ENCODE measurements around the genes TRIM47 and UBALD2.

GRCh38 chr17:75641279-75641852 is 4.7 kb upstream of the SMIM6 start:
- PRO-cap = no peak
- RAMPAGE, long total RNA, 2 experiments = no peak in any of the 2 experiments

DNA sequence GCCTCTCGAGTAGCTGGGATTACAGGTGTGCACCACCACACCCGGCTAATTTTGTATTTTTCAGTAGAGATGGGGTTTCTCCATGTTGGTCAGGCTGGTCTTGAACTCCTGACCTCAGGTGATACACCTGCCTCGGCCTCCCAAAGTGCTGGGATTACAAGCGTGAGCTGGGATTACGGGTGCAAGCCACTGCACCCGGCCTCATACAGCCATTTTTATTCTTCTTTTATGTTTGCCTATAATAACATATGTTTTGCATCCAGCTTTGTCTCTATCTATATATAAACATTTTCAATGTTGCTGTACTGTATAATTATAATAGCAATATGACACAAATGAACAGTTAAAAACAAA is 15.1 kb downstream of the SAP30BP start:
- PRO-cap = no peak
- RAMPAGE, long total RNA, 2 experiments = no peak in any of the 2 experiments

DNA sequence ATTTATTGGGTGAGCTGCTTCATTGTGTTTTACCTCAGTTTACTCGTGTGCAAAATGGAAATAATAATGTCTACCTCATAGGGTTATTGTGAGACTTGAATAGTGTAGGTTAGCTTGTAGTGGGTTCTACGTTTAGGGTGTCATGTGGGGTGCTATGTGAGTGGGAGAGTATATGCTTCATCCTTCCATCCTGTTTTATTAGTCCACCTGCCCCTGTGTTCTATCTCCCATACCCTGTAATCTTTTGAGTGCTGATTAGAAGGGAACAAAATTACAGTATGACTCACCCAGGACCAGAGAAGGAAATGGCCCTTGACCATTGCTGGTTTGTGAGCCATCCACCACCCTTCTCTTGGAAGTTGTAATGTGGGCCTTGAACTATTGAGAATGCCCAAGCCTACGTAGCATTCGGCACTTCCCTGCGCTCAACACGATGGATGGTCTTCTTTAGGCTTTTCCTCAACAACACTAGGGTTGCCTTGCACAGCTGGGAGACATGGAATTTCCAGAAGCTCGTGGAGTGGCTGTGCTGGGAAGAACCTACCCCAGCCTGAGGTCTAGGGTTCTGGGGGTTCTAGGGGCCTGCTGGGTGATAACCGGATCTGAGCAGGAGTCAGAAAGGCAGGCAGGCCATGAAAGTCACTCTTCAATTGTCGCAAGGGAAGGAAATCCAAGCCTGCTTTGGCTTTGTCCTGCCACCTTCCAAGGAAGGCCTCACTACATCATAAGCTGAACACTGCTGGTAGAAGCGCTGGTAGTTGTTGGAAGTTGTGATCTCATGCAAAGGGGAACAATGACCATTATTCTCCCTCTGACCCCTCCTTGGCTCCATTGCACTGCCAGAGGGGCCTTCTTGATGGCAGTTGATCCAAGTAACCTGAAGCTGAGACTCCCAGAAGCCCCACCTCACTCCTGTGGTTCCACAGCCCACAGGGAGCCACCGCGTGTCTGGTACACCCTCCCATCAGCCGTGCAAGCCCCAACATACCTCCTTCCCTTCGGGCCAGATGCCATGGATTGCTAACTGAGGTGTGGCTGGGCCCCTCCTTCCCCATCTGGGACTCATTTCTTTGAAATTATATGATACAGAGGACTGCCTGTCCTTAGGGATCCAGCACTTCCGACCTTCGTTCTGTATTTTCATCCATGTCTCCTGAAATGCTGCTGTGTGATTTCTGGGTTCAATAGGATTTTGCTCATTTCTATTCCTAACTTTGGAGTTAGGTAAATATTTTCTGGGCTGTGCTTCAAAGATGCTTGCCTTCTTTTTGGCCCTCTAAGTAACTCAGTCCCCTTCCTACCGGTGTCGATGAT is 17.5 kb downstream of the SAP30BP start:
- PRO-cap = no peak
- RAMPAGE, long total RNA, 2 experiments = no peak in any of the 2 experiments

DNA sequence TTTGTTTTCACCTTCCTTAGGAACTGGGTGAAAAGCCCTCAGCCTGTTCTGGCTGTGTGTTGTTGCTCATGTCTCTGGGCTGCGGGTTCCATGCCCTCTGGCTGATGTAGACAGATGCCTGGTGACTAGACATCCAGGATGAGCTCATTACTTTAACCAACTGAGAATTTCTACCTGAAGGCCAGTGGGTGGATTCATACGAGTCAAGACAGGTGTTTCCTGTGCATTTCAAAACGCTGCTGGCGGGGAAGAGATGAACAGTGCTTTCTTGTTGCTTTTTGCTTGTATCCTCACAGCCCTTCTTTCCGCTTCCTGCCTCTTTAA is 22.3 kb downstream of the SAP30BP start:
- PRO-cap = no peak
- RAMPAGE, long total RNA, 2 experiments = no peak in any of the 2 experiments

DNA sequence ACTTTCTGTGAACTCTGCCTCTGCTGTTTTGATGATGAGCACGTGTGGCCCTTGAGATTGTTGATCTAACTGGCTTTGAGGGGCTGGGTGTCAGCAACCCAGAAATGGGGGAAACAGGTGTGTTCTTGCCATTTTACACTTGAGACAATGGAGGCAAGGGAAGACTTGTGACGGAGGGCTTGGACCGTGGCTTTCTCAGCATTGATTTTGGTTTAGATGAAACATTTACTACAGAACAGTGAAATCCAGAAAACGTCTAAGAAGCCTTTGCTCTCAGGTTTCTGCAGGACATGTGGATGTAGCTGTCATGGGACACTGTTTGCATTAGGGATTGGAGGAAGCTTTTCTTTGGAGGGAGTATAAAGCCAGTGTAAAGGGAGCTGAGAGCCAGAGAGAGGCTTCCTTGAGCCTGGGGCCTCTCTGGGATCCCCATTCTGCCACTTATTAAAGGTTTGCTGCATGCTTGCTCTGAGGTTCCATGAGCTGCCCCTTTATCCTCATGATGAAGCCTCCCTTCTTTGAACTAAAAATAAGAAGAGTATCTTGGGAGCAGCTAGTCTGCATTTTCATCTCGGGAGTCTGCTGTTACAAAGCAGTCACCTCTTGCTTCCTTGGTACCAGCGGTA is 25.4 kb downstream of the SAP30BP start:
- PRO-cap = no peak
- RAMPAGE, long total RNA, 2 experiments = no peak in any of the 2 experiments

DNA sequence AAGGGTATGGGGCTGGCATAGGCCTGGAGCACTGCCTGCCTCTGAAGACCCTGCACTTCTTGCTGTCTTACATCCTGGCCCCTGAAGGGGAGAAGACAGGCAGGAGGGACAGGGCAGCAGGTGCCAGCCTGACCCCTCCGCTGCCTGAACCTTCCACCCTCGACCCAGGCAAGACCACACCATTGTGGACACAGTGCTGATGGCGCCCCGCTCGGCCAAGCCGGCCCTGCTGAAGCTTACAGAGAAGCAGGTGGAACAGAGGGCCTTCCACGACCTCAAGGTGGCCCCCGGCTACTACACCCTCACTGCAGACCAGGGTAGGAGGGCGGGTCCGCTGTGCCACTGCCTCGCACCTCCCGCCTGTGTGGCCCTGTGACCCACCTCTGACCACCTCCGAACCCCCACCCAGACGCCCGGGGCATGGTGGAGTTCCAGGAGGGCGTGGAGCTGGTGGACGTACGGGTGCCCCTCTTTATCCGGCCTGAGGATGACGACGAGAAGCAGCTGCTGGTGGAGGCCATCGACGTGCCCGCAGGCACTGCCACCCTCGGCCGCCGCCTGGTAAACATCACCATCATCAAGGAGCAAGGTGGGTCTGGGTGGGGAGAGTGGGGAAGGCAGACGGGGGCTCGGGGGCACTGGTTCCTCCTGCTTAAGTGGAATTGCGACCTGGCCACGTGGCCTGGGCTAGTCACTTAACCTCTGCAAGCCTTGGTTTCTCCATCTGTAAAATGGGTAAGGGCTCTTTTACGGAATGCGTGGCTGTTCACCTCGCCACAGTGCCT is 21.1 kb downstream of the ITGB4 start:
- PRO-cap = no peak
- RAMPAGE, long total RNA, 2 experiments = no peak in any of the 2 experiments

DNA sequence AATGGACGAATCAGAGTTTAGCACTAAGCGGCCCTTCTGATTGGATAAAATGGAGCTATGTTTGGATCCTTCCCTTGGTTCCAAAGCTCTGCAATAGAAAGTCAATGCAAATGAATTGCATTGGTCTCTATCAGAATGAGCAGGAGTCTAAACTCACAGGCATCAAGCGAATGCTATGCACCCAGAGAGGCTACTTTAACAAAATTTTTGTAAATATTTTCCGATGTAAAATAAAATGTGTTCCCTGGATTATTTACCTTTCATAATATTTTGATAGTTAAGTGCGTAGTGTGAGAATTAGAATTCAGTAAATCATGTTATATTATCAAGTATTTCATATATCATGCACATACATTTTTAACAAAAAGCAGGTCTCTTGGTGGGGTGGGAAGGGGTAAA is 431 bp upstream of the H3-3B start:
- PRO-cap = bidirectional peak, plus-strand start at position 130 of the sequence, minus-strand start outside the sequence
- RAMPAGE, long total RNA, 2 experiments = no peak in any of the 2 experiments

GRCh38 chr17:75783794-75784487 is 665 bp upstream of the UNK start:
- PRO-cap = no peak
- RAMPAGE, long total RNA, 2 experiments = no peak in any of the 2 experiments

DNA sequence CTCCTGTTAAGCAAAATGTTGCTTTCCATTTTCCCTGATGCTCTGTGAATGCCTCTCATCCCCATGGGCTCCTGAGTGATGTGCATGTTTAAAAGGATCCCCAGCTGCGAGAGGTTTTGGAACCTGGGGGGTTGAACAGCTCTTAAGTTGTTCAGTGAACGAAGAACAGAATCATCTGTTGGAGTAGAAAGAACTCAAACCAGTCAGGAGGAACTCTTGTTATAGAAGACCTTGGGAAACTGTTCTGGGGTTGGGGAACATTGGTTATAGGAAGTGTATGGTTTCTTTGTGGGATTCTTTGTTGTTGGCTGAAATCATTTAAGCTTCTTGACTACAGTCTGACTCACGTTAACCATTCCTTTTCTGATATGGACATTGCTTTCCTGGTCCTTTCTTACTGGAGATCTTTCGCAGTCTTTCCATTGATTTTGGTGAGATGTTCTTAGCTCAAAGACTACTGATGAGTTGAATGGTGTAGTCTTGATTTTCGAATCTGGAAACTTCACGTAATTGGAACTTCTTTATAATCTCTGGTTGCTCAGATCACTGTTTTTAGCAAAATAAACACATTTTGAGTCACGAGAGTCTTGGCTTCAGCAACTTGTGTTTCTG is 1.3 kb downstream of the UNK start:
- PRO-cap = no peak
- RAMPAGE, long total RNA, 2 experiments = no peak in any of the 2 experiments

DNA sequence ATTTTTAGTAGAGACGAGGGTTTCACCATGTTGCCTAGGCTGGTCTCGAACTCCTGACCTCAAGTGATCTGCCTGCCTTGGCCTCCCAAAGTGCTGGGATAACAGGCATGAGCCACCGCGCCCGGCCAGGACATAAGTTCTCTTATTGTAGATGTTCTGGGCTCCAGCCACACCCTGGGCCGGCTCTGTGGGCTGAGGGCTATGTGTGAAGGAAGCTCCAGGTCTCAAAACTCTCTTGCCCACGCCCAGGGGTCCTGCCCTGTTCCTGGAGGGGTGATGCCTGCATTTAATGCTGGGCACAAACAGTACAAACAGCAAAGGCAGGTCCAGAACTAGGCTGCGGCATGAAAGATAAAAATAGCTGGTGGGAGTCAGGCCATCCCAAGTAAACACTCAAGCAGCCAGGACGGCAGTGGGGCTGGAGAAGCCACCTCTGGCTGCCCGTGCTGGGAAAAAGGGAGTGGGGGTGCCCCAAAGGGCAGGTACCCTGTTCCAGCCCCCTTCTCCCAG is 4.8 kb downstream of the TRIM47 start:
- PRO-cap = no peak
- RAMPAGE, long total RNA, 2 experiments = no peak in any of the 2 experiments

- PRO-cap = bidirectional peak, plus-strand start at chr17:75878729, minus-strand start at chr17:75878581
- RAMPAGE, long total RNA, 2 experiments = start-site peak on the minus strand in 1 of 2 experiments, at chr17:75878572-75878590 at its widest, 33 reads per replicate
Measured at GRCh38 chr17:75878254-75879301, at the start of gene TRIM47. Gene TRIM47, minus strand, starts transcription at chr17:75878581.

DNA sequence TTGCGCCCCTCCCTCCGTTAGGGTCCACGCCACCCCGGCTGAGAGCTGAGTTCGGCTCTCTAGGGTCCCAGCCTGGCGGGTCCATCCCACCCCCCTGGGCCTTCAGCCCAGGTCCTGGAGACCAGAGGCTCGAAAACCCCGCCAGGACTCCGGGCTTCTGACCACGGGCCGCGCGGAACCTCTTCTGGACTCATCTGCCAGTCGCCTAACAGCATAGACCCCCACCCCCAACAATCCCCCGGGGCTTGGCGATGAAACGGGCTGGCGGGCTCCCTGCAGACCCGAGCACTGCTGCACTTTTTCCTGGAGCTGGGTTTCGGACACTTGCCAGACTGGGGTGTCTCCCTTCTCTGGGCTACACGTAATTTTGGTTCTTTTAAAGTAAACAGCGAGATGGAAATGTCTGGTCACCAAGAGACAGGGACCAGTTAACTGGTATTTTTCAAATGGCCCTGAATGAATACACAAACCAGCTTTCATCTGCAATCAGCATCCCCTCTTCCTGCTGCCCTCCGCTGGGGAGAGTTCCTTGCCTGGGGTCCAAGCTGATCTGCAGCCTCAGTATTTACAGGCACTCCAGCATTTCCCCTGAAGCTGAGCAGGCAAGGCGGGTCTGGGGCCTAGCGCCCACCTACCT is 560 bp upstream of the TRIM65 start:
- PRO-cap = no peak
- RAMPAGE, long total RNA, 2 experiments = no peak in any of the 2 experiments

DNA sequence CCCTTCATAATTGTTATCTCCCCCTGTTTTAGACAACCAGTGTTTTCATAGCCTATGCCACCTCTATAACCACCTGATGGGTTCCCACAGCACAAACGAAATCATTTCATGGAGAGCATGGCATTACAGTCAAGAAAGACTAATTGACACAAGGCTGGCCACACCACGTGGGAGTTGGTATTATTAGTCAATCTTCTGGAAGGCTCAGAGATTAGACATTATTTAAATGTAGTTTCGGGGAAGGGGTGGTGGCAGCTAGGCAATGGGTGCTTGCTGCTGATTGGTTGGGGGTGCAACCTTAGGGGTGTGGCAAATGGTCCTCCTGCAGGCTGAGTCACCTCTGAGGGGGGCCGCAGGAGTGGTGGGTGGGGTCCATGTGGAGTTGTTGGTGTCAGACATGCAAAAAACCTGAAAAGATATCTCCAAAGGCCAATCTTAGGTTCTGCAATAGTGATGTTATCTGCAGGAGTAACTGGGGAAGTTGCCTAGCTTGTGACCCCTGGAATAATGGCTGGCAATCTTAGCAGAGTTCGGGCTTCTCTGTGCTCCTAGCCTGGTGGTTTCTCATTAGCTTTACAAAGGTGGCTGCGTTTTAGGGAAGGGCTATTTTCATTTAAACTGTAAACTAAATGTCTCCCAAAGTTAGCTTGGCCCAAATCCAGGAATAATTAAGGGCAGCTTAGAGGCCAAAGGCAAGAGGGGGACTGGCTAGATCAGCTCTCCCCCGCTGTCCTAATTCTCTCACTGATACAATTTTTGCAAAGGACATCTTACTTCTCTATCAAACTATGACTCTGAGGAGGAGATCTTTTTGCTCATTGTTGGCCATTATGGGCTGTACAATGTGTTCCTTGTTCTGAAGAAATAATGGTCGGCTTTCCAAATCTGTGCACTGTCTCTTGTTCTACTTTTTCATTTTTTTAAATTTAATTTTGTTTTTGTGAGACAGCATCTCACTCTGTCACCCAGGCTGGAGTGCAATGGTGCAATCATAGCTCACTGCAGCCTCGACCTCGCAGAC is 4.7 kb downstream of the TEN1 start:
- PRO-cap = no peak
- RAMPAGE, long total RNA, 2 experiments = no peak in any of the 2 experiments

- PRO-cap = no peak
- RAMPAGE, long total RNA, 2 experiments = no peak in any of the 2 experiments
Measured at GRCh38 chr17:76039130-76039746, 12.1 kb upstream of the EVPL start.

DNA sequence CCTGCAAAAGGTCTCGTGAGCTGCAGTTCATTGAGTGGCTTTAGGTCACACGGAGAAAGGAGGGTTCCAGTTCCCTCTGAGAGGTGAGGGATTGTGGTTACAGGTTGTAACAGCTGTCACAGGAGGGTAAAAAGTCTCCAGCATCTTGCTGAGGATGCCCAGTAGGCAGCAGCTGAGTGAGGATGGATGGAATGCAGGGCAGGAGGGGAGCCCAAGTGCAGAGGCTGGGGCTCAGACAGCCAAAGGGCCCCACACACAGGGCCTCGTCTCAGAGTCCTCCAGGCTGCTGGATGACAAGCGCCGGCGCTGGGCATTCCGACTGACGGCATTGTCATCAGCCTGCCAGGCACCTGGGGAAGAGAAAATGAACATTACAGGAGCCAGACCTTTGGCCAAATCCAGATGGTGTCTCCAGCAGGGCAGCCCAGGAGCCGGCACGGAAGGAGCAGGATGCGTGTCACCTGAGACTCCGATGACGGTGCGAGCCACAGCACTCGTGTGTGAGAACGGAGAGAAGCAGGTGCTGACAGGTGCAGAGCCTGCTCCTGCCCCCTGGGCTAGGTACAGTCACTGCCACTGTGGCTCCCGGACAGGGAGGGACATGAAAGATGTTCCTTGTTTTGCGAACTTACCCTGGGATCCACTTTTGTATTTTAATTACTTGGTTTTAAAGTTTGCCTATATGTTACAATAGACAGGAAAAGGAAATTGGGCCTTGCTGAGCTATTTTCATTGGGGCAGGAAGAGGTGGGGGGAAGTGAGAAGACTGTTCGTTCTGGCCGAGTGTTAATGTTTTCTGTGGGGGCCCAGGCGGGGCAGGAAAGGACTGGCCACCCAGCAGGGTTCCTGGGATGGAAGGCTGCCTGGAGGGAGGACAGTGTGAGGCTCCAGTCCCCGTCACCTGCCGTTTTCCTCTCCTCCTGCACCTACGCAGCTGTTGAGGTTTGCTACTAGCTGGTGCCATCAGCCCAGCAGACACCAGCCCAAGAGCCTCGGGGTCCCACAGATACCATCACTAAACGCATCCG is 4.3 kb upstream of the FOXJ1 start:
- PRO-cap = no peak
- RAMPAGE, long total RNA, 2 experiments = no peak in any of the 2 experiments

DNA sequence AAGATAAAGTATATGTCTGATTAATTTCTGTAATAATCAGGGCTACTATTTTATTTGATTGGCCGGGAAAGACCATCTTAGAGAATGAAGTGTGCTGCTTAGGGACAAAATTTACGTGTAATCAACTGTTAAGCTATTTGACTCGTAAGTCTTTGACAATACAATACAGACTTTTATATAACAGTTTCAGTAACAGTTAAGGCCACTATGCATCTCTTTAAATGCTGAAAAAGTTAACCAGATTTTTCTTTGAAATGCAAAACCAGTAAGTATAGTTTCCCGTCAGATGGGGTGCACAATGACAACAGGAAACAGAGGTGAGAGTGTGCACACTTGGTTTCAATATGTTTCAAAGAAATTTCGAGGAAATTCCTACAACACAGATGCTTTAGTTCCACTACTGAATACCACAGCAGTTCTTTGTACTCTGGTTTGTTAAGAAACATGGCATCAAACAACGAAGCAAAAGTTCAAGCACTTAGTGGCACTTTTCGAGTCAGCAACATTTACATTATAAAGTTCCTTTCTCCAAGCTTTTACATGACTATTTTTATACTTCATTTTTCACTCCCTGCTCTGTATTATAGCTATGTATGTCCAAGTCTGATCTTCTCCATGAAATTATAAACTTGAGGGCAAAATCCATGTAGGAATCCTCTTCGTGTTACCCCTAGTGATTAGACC is 48.4 kb downstream of the RNF157 start:
- PRO-cap = no peak
- RAMPAGE, long total RNA, 2 experiments = no peak in any of the 2 experiments

DNA sequence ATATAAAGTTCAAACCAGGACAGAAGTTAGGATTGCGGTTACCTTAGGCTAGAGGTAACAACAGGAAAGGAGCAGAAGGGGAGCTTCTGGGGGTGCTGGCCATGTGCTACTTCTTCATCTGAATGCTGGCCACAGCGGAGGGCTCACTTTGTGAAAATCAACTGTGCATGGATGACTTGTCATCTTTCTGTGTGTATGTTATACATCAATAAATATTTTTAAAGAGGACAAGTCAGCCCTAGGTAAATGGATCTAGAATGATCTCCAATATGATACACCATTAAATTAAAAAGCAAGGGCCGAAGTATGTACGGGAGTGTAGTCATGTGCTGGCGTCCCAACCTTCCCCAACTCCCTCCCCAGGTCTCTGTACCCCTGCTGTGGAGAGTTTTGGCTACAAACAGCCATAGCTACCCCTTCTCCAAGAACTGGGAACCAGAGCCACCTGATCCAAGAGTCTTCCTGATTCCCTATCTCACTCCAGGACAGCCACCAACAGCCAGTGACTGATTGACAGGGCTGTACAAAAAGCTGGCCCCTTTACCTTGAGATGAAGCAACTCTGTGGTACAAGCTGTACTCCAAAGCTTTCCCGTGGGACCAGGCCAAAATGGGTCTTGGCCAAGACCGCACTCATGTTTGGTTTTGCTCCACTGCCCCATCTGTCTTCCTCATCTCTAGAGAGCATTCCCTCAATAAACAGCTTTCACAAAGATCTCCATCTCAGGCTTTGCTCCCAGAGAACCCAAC is 43.8 kb downstream of the RNF157 start:
- PRO-cap = no peak
- RAMPAGE, long total RNA, 2 experiments = no peak in any of the 2 experiments

DNA sequence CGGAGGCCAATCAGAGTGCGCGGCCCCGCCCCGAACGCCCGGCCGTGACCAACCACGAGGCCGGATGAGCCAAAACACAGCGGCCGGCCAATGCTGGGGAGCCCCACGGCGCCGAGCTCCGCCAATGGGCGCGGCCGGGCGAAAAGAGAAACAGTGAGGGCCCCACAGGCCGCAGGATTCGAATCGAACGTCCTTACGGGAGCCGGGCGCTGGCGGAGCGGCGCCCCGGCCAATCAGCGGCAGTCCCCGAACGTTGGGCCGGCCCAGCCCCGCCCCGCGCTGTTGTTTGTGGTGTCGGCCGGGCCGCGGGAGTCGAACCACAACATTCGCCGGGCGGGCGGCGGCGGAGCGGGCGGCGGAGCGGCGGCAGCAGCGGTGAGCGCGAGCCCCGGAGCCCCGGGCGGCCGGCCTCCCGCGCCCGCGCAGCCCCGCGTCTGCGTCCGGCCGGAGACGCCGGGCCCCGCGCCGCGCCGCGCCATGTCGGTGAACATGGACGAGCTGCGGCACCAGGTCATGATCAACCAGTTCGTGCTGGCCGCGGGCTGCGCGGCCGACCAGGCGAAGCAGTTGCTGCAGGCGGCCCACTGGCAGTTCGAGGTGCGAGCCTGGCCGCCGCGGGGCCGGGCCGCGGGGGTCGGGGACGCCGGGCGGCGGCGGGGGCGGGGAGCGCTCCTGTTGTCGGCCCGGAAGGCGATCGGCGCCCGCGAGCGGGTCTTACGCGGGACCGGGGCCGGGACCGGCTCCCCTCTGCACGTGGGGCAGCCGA is at the start of gene UBALD2:
TSS of gene UBALD2 (plus strand) at position 320 of the 766 bp plus-strand sequence.
- PRO-cap = bidirectional peak, plus-strand start at position 325 of the sequence, minus-strand start outside the sequence
- RAMPAGE, long total RNA, 2 experiments = no peak in any of the 2 experiments

DNA sequence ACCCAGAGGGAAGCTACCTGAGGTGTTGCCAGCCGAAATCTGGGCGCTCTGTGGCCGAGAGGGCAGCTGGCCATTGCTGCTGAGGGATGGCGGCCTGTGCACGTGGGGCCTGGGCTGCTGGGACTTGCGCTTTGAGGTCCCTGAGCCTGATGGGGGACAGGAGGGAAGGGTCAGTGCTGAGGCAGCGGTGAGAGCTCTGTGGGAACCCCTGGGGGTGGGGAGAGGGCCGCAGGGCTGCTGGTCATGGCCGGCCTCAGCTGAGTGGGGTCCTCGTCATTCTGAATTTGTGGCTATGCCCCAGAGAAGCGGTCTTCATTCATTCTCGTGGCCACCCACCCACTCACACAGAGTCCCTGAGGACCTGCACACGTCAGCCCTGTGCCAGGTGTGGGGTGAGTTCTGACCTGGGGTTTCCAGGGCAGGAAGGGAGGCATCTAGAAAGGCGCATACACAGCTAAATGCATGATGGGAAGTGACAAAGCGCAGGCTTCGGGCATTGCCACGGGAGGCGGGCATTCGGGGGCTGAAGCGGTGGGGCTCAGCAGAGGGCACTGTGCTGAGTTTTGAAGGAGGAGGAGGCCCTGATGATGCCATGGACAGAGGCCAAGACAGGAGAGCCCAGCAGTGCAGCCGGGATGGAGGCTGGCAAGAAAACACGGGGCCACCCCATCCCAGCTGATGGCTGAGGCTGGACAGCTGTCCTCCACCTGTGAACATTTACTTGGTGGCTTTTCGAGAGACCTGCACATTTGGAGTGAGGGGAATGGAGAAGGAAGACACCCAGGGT is 10.8 kb downstream of the UBALD2 start:
- PRO-cap = no peak
- RAMPAGE, long total RNA, 2 experiments = no peak in any of the 2 experiments

DNA sequence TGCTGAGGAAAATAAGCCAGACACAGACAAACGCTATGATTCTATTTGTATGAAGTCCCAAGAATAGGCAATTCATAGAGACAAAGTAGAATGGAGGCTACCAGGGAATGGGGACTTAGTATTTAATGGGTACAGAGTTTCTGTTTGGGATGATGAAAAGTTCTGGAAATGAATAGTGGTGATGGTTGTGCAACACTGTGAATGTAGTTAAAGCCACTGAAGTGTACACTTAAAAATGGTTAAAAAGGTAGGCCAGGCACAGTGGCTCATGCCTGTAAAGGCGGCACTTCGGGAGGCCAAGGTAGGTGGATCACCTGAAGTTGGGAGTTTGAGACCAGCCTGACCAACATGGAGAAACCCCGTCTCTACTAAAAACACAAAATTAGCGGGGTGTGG is 3.2 kb downstream of the PRPSAP1 start:
- PRO-cap = no peak
- RAMPAGE, long total RNA, 2 experiments = no peak in any of the 2 experiments